AG09319 (cell line): ENCODE results near the genes NDST4 and FABP2.

GRCh38 chr4:113064148-113064712 is 14.8 kb downstream of the ANK2 start:
- RRBS = no CpG with 5 or more reads among the region's 7 CpGs

DNA sequence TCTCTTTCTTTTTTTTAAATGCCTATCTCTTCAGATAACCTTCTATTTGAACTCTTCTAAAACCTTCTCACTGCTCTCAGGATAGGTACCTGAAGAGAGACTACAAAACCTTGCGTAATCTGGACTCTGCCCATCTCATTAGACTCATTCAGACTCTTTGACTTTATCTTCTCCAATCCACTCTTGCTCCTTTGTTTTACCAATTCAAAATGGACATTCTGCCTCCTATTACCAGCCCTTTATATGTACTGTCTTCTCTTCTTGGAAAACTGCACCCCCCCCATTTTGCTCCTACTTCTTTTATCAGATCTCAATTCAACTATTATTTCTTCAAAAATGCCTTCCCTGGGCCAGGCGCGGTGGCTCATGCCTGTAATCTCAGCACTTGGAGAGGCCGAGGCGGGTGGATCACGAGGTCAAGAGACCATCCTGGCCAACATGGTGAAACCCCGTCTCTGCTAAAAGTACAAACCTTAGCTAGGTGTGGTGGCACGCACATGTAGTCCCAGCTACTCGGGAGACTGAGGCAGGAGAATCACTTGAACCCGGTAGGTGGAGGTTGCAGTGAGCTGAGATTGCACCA is 291.4 kb downstream of the CAMK2D start:
- RRBS = no CpG with 5 or more reads among the region's 10 CpGs

DNA sequence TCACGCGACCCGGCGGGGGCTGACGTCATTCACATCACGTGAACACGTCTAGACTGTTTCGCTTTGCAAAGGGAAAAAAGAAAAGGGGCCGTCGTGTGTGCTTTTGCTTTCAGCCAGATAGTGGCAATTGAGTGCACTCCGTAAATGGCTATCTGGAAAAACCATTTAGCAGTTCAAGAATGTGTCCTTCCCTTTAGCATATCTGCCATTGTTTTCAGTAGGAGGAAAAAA is 1.1 kb upstream of the CAMK2D start:
- RRBS = no CpG with 5 or more reads among the region's 11 CpGs

DNA sequence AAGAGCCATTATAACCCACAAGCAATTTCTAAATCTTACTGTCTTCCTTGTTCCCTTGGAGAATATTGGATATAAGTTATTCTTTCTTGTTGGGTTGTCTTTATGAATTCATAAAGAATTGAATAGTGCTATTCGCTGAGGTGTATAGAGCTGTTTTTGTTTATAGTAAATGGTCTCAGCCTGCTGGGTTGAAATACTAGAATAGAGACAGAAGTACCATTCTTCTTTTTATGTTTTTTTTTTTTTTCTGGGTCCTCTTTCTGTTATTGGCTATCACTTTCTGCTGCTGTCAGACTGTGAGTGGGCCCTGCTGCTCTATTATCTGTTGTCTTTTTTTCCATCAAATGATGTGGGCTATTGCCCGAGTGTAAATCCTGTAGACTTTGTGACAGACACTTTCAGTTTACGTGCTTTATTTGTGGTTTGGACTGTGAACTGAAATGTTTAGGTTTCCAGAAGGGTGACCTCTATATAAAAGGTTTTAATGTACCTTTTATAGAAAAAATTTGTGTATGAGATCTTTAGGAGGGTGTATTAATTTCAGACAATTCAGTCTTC is 3.1 kb downstream of the UGT8 start:
- RRBS = no CpG with 5 or more reads among the region's 3 CpGs

DNA sequence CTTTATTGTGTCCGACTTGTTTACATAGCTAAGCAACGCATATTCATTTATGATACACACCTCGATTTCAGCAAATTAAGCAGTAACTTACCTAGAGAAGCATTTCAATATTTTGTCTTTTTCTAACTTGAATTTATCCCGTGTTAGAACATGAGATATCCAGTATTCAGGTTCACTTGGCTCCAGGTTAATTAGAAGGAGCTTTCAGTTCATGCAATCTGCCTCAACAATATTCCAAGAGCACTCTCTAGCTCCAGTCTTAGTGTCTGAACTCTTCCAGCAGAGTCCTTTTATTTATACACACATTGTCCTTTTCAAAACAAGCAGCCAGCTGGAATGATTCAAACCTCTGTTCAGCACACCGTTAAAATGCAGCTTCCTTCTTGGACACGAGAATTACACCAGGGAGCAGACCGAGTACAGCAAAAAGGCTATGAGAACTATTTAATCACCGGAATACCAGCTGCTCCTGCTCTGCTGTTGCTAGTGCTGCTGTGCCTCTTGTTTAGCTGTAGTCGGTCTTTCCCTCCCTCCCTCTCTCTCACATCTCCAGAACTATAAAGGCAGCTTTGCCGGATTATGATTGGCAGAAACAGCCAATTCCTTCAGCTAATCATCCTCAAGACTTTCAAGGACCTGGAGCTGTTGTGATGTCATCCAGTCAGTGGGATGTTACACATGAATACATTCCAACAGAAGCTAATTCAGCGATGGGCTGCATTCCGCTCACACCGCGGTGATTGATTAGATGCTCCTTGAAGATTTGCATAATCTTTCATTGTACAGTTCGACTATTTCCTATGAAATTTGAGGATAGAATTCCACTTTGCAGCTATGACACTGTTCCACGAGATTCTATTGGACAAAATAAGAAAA is at the start of gene NDST4:
TSS of gene NDST4 (minus strand) at position 268 of the 876 bp plus-strand sequence.
- RRBS = no CpG with 5 or more reads among the region's 16 CpGs

DNA sequence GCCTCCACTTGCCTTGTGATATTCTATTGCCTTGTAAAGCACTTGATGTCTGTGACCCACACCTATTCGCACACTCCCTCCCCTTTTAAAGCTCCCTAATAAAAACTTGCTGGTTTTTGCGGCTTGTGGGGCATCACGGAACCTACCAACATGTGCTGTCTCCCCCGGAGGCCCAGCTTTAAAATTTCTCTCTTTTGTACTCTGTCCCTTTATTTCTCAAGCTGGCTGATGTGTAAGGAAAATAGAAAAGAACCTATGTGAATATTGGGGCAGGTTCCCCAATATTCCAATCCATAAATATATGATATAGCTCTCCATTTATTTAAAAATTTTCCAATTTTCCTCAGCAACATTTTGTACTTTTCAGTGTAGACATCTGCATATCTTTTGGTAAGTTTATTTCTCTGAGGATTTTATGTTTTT is 114.3 kb upstream of the NDST3 start:
- RRBS = no CpG with 5 or more reads among the region's 4 CpGs

DNA sequence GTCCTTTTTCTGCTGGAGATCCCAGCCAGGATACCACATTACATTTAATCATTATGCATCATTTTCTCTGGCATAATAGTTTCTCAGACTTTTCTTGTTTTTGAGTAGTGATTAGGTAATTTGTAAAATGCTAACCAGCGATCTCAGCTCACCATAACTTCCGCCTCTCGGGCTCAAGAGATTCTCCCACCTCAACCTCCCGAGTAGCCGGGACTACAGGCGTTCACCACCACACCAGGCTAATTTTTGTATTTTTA is 74.8 kb downstream of the PRSS12 start:
- RRBS = no CpG with 5 or more reads among the region's 6 CpGs

- RRBS = no CpG with 5 or more reads among the region's 9 CpGs
Measured at GRCh38 chr4:118894153-118894698, 5.6 kb downstream of the SYNPO2 start.

DNA sequence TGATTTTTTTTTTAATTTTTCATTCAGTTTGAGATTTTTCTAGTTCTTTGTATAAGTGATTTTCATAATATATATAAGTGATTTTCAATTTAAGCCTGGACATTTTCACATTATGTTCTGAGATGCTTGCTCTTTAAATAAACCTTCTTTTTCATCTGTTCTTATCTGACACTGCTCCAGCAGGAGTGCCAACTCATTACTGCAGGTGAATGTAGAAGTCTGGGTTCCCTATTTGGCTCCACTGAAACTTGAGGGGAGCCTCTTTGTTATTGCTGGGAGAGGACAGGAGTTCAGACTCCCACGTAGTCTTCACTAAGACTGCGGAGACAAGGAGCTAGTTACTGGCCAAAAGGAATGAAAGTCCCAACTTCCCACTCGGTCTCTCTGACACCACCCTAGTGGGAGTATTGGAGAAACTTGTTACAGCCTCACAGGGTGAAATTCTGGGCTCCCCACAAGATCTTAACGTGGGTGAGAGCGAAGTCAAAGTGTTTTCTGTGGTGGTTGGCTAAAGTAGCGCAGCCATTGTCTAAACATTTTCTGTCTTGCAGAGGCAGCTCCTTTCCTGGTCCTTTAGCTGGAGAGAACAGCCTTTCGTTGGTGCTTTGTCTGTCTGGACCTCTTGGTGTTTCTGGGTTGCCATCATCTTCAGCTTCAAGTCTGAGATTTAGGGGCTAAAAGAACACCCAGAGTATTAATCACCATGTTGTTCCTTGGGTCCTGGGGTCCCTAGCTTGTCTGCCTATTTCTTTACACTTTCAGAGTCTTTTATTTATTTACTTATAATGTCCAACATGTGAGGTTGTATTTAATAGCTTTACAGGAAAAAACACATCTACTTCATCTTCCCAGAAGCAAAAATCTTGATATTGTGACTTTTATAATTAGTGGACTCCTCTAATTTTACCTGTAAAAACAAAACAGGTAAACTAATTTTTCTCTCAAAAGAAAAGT is 13.6 kb downstream of the MYOZ2 start:
- RRBS = no CpG with 5 or more reads among the region's 7 CpGs

- RRBS = no CpG with 5 or more reads among the region's 1 CpG
Measured at GRCh38 chr4:119220402-119221087, 8.0 kb downstream of the USP53 start.

- RRBS = no CpG with 5 or more reads among the region's 34 CpGs
Measured at GRCh38 chr4:119279405-119280209, 20.8 kb downstream of the C4orf3 start.

GRCh38 chr4:119321851-119322211 is at the start of gene FABP2:
Gene FABP2 (minus strand): TSS chr4:119322138.
- RRBS = no CpG with 5 or more reads among the region's 3 CpGs

GRCh38 chr4:119322212-119322646 is 291 bp upstream of the FABP2 start:
- RRBS = no CpG with 5 or more reads among the region's 3 CpGs

GRCh38 chr4:119371274-119371866 is 49.4 kb upstream of the FABP2 start:
- RRBS = no CpG with 5 or more reads among the region's 4 CpGs

GRCh38 chr4:119984866-119985182 is 81.8 kb downstream of the MAD2L1 start:
- RRBS = no CpG with 5 or more reads among the region's 2 CpGs

GRCh38 chr4:120111699-120112123 is 45.1 kb upstream of the MAD2L1 start:
- RRBS = no CpG with 5 or more reads among the region's 2 CpGs

GRCh38 chr4:120721845-120722124 is 200.7 kb downstream of the PRDM5 start:
- RRBS = no CpG with 5 or more reads among the region's 8 CpGs

GRCh38 chr4:120816416-120816873 is 106.1 kb downstream of the PRDM5 start:
- RRBS = no CpG with 5 or more reads among the region's 7 CpGs

GRCh38 chr4:120921630-120921889 is 966 bp downstream of the PRDM5 start:
- RRBS = no CpG with 5 or more reads among the region's 7 CpGs